Cardiac atrium fibroblast (primary cell): Measurements from ENCODE around the gene MMRN1.

GRCh38 chr4:89249612-89249899 lies 58.0 kb downstream of the GPRIN3 start:
- RAMPAGE, long total RNA: no peak

DNA sequence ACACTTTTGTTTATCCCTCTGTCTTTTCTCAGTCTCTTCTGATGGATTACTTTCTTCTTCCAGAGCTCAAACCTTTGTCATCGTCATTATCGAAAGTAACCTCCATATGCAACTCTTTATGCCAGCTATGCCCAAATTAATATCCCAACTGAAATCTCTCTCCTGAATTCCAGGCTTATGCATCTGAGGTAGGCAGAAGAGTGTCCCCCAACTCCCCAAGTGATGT lies 99.7 kb upstream of the GPRIN3 start:
- RAMPAGE, long total RNA: no peak

- RAMPAGE, long total RNA: no peak
These were observed 181.8 kb upstream of the GPRIN3 start for GRCh38 chr4:89489321-89489870.

DNA sequence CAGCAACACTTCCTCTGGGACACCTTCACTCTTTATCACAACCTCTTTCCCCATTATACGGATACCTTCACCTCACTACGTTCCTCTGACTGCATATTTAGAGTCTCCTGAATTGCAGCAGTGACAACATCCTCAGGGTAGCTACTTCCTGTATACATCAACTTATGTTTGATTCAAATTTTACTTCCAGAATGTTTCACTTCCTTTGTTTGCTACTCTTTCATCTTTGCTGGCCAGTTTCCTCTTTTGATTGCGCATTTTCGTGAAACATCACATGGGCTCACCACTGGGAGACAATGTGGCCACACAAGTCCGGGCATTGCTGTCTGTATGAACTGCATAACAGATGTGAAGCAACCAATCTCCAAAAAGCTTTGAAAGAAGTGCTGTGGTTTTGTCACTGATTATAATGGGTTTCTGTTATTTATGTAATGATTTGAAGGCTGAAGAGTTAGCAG lies 7.5 kb downstream of the SNCA start:
- RAMPAGE, long total RNA: no peak

GRCh38 chr4:89894425-89895632 lies at the start of gene MMRN1:
TSS of gene MMRN1 (plus strand) at chr4:89894854.
- RAMPAGE, long total RNA: no peak

DNA sequence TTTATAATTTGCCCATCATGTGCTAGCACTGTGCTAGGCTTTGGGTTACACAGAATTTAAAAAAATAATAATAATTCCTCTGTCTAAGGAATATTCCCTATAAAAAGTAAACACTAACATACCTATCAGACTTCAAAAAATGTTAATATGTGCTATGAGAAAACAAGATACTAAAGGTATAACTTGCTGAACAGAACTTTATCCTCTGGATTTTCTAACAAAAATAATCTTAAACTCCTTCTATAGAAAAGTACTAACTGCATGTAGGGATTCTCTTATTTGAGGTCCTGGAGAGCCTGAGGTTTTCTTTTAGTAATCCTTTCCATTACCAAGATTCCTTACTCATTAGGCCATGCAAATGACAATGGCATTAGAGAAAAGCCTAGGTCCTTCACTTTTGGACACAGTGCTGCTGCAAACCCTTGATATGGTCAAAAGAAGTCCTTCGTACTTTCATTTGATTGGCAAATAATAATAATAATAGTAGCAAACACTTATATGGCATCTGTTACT lies 3.1 kb downstream of the MMRN1 start:
- RAMPAGE, long total RNA: no peak

- RAMPAGE, long total RNA: no peak
These were observed 14.1 kb downstream of the ATOH1 start for GRCh38 chr4:93842391-93843227.

- RAMPAGE, long total RNA: no peak
These were observed 42.9 kb upstream of the PDLIM5 start for GRCh38 chr4:94408560-94409540.

GRCh38 chr4:94410444-94411153 lies 41.1 kb upstream of the PDLIM5 start:
- RAMPAGE, long total RNA: no peak

GRCh38 chr4:94484825-94485301 lies 33.1 kb downstream of the PDLIM5 start:
- RAMPAGE, long total RNA: no peak

- RAMPAGE, long total RNA: no peak
These were observed 53.8 kb downstream of the PDLIM5 start for GRCh38 chr4:94505545-94505979.

DNA sequence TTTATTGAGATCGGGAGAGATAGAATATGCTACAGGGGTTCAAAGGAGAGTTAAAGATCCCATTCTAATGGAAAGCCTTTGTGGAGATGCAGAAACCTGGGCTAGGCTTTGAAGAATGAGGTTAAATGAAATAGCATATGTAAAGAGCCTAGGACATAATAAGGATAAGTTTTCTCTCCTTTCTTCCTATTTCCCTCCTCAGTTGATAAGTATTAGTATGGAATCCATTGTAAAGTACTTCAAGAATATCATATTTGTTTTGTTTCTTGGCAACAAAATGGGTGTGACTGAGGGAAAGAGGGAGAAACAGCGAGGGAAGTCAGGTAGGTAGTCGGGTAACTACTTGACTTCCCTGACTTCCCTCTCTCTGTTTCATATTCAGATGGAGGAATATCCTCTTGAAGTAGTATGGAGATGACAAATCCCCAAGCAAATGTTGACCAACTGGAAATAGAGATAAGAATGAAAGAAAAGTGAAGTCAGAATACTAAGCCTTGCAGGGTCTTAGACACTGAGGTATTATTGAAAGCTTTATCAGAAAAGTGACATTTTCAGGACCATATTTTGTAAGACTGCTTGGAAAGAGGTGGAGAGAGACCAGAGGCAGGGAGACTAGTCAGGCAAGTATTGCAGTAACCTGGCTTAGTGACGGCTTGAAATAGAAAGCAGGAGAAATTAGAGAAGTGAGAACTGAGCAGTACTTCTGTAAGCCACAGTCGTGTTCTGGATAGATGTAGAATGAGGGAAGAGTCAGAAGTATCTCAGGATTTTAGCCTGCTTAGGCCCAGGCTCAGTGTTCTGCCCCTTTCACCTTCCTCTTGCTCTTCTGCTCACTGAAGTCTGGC lies 83.0 kb downstream of the PDLIM5 start:
- RAMPAGE, long total RNA: no peak

- RAMPAGE, long total RNA: no peak
These were observed 124.0 kb downstream of the PDLIM5 start for GRCh38 chr4:94575755-94576223.

GRCh38 chr4:94598607-94599425 lies 147.1 kb downstream of the PDLIM5 start:
- RAMPAGE, long total RNA: no peak

GRCh38 chr4:94603420-94604134 lies 151.8 kb downstream of the PDLIM5 start:
- RAMPAGE, long total RNA: no peak

GRCh38 chr4:94758304-94759329 lies 862 bp downstream of the BMPR1B start:
- RAMPAGE, long total RNA: no peak

GRCh38 chr4:95091159-95091783 lies 333.5 kb downstream of the BMPR1B start:
- RAMPAGE, long total RNA: no peak

DNA sequence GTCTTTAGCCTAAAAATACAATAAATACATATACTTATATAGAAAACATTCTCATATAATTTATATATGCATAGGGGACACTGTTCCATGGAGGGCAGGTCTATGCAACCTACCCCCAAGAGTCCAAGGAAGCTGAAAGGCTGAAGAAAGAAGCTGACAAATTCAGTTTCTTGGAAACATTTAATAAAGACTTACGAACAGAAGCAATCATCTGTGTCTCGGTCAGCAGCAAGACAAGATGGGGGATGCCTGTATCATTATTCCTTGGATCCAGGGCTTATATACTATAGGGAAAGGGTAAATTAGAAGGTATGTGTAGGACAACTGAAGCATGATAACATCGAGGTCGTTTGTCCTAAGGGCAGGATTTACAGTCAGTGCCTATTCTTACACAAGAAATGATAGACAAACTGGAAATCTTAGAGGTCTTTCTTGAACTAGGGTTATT lies 553.1 kb downstream of the STPG2 start:
- RAMPAGE, long total RNA: no peak

DNA sequence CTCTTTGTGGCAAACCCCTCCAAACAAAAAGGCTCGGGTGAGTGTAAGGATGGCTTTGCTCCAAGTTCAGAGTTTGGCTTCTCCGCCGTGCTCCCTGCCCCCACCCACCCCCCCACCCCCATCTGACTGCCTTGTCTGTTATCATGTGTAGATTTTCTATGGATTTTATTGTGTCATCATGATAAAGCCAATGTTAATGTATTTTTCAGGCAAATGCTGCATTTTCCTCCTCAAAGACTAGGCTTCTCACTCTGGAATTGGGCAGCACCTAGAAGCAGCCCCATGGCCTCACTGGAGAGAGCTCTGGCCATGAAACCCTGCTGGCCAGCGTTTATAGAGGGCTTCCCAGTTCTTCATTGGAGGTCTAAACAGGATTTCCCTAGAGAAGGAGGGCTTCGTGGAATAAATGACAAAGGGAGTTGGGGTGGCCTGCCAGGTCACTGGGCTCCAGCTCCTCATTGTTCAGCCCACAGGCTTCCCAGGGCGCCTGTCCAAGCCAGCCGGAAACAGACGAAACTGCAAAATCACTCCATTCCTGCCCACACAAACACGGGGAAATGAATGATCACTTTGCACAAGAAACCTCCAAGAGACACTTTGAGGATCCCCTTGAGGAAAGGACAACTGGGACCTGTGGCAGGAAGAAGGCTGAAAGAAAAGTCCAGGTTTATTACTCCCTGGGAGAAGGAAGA lies 189.8 kb downstream of the TSPAN5 start:
- RAMPAGE, long total RNA: no peak

DNA sequence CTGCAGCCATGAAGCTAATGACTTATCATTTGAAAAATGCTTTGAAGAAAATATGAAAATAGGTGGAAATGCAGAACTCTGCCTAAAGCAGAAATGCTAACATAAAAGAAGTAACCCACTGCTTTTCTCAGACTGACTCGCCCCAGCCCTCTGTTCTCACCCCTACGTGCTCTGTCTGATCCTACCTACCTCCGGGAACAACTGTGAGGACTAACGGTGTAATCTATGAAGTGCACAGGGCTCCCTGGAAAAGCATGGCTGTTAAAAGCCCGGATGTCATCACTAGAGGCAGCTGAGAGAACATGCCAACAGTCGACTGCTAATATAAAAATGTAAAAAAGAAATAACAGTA lies 130.9 kb downstream of the TSPAN5 start:
- RAMPAGE, long total RNA: no peak